ENCODE measurements around a stretch of chr20.

GRCh38 chr20:47773943-47774842 lies 11.1 kb downstream of the SULF2 start:
- PRO-cap = no peak

- PRO-cap = no peak
These were observed 57.5 kb upstream of the SULF2 start for GRCh38 chr20:47842798-47843251.

- PRO-cap = no peak
These were observed 239.8 kb upstream of the SULF2 start for GRCh38 chr20:48024947-48025576.

DNA sequence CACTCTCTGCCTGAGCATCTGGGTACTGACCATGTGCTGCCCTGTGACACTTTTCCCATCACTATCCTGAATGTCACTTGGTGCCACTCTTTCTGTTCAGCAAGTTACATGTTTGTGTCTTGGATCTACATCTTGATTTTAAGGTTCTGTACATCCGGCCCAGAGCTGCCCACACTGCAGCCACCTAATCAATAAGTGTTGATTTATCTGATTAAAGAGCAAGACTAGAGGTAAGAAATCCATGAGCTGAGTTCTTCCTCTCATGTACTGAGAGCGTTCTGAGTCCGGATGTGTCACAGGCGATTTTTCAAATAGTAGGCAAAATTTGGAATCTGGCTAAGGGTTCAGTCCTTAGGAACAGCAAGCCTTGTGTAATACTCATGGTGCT lies 327.0 kb upstream of the SULF2 start:
- PRO-cap = no peak

DNA sequence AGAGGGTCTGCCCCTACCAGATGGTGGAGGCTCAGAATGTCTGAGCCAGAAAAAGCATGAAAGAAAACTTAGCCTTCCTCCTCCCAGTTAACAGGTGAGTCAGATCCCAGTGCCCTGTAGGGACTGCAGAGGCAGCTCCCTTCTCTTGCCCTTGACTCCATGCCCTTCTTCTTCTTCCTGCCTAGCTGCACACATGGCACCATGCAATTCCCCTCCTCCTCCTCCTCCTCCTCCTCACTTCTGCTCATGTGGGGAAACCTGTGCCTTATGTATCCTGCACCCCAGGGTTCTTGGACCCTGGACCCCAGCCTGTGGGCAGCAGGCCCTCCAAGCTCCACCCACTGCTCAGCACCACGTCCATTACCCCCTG lies 410.1 kb upstream of the SULF2 start:
- PRO-cap = no peak

- PRO-cap = no peak
These were observed 454.9 kb downstream of the PREX1 start for GRCh38 chr20:48372724-48373431.

GRCh38 chr20:48538422-48538847 lies 289.4 kb downstream of the PREX1 start:
- PRO-cap = no peak

DNA sequence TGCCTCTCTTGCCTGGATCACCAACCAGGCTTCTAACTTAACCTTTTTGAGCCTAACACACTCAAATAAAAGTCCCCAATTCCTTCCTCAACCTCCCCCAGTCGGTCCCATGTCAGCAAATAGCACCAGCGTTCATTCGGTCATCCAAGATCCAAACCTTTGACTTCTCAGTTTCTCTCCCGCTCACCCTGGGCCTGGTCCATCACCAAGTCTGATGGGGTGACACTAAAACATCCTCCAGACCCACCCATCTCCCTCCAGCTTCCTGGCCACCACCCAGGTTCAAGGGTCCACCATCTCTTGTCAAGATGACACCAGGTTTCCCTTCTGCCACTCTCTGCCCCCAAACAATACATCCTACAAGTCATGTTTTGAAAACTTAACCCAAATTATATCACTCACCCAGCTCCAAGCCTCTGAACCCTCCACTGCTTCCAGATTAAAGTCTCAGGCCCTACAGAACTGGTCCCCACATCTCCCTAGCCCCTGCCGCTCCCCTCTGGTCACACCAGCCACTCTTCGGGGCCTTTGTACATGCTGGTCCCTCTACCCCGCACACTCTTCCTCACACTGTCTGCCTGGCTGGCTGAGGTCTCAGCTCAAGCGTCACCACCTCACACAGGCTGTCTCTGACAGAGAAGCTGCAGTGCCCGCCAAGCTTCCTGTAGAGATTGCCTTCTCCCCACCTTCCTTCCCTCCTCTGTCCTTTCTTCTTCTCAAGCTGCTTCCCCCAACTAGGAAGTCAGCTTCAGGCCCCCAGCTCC lies 192.6 kb downstream of the PREX1 start:
- PRO-cap = no peak

DNA sequence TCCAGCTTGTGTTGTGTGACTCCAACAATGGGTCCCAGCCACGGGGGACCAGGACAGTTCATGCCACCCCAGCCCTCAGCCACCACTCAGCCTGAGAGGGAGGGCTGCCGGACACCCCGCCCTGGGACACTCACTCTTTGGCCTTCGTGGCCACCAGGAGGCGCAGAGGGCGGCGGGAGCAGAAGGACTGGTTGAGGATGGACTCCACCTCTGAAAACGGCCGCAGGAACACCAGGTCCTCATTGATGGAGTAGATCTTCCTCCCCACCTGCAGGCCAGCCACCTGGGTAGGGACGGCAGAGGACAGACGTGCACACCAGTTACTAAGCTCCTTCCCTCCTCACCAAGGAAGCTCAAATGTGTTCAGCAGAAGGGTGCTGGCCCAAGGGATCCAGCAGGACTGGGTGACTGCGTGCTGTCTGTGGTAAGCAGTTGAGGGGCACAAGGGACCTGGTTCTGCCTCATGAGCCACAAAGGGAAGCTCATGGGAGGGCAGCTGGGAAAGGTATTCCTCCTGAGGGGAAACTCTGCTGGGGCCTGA lies 170.8 kb downstream of the PREX1 start:
- PRO-cap = no peak

- PRO-cap = no peak
These were observed 108.5 kb downstream of the PREX1 start for GRCh38 chr20:48719152-48719751.

GRCh38 chr20:48721911-48722764 lies 105.7 kb downstream of the PREX1 start:
- PRO-cap = no peak

GRCh38 chr20:48728373-48729234 lies 99.2 kb downstream of the PREX1 start:
- PRO-cap = no peak

DNA sequence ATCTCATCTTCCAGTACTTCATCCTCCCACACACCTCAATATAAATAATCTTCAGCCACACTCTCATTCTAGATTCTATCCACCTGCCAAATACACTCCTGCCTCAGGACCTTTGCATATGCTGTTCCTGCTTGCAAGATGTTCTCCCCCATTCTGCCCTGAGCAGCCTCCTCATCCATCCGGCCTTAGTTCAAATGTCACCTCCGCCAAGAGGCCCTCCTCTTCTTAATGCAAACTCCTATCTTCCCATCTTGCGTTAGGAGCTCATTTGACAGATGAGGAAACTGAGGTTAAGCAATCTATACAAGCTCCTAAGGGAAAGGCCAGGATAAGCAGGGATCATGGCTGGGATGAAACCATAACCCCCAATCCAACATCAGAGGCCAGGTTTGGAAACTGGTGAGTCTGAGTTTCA lies 77.3 kb downstream of the PREX1 start:
- PRO-cap = no peak

DNA sequence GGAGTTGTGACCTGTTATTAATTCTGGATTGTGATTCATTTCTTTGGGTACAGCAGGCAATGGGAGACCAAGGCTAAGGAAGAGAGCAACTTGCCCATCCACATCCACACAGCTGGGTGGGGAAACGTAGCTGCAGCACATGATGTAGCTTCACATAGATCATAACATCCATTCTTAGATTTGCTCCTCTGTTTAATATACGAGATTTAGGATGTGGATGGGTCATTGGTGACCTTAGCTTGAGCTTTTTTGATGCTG lies 5.2 kb downstream of the ARFGEF2 start:
- PRO-cap = no peak

GRCh38 chr20:48930382-48931492 lies 9.2 kb downstream of the ARFGEF2 start:
- PRO-cap = no peak

DNA sequence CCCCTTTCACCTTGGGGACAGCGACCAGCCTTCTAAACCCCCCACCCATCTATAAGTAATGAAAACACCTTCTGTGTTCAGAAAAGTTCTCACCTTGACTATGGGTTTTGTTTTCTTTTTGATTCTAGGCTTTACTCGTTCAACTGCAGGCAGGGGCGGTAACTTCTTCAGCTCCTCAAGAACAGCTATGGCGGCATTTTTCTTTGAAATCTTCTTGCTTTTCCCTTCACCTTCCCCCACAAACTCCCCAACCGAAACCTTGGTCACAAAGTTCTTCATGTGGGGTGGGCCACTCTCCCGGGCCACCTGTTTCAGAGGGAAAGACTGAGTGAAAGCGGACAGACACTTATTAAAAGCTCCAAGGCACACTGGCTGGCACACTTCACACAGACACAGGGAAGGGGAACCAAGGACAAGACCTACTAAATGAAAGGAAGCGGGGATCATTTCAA lies 63.8 kb downstream of the STAU1 start:
- PRO-cap = no peak

GRCh38 chr20:49282702-49282998 lies 4.8 kb upstream of the ZNFX1 start:
- PRO-cap = no peak

GRCh38 chr20:49284143-49284381 lies 6.2 kb upstream of the ZNFX1 start:
- PRO-cap = no peak

DNA sequence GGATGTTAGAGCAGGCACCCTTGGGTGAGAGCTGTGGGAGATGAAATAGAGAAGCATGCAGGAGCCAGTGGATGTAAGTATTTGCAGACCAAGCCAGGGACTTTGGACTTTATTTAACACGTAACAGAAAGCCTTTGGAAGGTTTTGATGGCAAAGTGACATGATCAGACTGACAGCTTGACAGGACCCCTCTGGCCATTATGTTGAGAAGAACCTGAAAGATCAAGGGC lies 82.5 kb upstream of the ZNFX1 start:
- PRO-cap = no peak

GRCh38 chr20:49562041-49562853 lies 5.7 kb downstream of the PTGIS start:
- PRO-cap = bidirectional peak, plus-strand start at chr20:49562502, minus-strand start at chr20:49562317

Data from ascending aorta (tissue), 1 donor.